Vermiform appendix (tissue), 1 donor: ENCODE measurements around a stretch of chr20.

DNA sequence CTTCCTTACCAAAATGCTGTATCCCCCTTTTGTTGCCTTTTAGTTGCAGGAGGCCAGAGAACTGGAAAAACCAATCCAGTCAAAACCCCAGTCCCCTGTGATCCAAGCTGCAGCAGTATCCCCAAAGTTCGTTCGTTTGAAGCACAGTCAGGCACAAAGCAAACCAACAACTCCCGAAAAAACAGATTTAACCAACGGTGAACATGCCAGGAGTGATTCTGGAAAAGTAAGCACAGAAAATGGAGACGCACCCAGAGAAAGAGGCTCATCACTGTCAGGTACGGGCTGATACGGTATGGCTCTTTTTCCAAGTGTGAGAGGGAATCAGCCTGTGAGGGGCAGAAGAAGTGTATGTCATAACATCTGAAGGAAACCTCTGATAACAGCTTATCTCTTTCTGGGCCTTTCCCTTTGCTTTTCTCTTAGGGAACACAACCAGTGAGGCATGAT is 32.0 kb downstream of the ARFGEF2 start:
- PRO-cap, result no peak

DNA sequence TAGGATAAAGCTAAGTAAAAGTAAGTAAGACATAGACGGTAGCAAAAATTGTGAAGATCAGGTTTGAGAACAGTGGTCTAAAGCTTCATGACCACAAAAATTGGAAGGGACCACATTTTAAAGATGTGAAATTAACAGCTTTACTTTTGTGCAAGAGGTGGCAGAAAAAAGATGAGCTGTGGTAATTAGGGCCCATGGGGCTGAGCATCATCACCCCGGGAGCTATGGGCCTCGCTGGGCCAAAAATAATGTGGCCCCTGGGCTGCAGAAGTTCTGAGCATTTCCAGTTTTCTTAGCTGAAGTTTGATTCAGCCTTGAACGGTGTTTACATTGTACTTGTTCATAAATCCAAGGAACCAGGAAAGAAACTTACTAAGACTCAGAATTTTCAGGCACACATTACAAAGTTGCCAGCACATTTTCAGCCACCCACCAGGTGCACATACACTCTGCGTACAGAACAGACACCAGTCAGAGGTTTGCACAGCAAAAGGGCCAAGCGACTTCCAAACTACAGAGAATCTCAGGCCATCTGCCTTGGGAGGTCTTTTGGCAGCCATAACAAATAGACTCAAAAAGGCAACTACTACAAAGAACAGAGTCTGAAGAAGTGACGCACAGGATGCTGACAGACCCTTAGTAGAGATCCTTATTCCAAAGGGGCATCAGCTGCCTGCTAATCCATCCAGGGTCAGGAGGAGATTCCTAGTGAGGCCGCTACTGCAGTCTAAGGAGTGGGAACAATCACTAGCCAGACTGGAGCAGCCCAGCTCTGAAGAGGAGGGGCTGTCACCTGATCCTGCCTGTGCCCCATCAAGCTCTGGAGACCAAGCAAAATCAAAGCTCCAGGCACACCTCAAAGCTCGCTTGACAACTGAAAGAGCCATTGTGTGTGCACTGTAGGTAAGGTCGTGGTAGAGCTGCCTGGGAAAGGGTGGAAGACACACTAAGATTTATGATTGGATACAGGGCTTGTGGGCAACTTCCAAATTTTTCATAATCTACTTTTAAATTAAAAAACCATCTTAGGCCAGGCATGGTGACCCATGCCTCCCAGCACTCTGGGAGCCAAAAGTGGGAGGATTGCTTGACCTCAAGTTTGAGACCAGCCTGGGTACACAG is 57.9 kb downstream of the CSE1L start:
- PRO-cap, result no peak

GRCh38 chr20:49230572-49231245 is 11.5 kb downstream of the DDX27 start:
- PRO-cap, result no peak

DNA sequence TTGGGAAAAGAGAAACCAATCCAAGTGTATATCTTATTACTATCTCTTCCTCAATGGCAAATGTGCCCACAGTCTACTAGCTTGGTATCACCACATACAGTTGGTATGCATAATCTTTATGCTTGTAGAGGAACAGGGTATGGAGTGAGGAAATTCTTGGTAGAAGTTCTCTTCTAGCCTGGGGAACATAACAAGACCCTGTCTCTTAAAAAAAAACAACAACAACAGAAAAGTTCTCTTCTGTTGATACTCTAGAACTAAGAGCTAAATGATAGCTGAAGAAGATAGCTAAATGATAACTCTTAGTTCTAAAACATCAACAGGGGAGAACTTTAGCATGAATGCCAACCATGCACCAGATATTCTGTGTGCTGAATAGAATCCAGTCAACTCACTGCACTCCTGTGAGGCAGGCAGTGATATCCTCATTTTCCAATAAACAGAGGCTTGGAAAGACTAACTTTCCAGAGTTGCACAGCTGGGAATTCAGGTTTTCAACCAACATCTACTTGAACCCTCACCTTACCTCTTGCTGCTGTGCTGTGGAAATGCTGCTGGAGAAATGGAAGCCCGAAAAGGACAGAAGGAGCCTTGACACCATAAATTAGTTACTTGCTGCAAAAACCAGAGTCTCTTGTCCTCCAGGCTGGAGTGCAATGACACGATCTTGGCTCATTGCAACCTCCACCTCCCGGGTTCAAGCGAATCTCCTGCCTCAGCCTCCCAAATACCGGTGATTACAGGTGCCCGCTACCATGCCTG is 25.0 kb downstream of the DDX27 start:
- PRO-cap, result no peak

DNA sequence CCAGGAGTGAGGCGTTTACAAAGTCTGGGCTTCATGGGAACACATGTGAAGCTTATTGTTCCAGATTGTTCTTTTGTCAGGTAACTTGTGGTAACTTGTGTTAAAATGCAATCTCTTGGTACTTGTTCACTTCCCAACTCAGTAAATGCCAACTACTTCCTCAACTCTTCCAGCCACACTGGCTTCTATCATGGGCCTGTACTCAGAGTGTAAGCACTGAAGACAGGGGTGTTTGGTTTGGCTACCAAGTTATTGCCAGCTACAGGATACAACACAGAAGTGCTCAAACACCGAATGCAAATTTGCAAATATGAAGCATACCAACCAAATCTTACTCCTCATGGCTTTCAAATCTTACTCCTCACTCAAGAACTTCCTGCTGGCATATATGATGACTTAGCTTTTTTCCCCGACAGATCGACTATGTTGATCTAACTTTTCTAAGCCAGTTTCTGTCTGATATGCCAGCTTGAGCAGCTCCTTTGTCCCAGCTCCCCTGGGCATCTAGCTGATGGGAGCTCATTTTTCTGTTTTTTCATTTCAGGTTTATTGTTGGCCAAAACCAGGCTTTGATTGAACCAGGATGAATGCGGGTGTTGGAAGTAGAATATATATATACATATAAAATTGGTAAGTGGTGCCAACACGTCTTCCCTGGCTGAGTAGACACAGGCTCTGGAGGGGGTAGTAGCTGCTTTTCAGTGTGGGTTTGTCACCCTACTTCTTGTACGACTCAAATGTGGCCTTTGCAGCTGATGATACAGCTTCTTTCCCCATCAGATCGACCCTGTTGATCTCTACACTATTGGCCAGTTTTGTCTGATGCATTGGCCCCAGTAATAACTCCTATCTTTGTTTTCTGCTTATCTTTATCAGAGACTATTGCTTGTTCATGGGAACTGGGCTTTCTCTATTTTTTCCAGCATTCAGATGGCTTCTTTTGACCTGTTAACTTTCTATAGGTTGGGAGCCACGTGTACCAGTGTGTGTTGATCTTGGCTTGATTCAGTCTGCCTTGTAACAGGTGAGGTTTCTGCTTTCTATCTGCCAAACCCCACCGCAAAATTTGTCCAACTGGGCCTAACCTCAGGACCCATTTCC is 2.4 kb upstream of the ZNFX1 start:
- PRO-cap, result no peak

- PRO-cap, result no peak
These were observed 3.5 kb upstream of the ZNFX1 start for GRCh38 chr20:49281042-49282172.

DNA sequence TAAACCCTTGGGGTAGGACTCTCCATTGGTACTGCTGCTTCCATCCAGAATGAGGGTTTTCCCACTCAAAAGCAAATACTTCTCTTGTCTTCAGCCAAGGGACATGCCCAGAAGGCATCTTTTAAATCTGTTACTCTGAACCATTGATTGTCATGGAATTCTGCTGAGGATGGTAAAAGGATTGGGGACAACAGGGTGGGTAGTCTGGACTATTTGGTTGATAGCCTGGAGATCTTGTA is 6.2 kb upstream of the ZNFX1 start:
- PRO-cap, result no peak

DNA sequence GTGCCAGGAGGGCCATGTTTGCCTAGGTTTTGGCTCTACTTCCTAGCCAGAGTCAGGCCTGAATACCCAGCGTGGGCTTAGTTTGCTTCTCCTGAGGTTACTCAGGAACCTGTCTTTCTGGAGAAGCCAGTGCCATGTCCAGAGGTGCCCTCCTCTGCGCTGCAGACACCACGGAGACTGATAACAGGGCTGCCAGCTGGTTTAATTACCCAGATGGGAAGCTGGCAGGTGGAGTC is 29.0 kb upstream of the ZNFX1 start:
- PRO-cap, result no peak

- PRO-cap, result no peak
These were observed 82.5 kb upstream of the ZNFX1 start for GRCh38 chr20:49360399-49360628.

- PRO-cap, result no peak
These were observed 91.7 kb upstream of the ZNFX1 start for GRCh38 chr20:49369315-49370160.

DNA sequence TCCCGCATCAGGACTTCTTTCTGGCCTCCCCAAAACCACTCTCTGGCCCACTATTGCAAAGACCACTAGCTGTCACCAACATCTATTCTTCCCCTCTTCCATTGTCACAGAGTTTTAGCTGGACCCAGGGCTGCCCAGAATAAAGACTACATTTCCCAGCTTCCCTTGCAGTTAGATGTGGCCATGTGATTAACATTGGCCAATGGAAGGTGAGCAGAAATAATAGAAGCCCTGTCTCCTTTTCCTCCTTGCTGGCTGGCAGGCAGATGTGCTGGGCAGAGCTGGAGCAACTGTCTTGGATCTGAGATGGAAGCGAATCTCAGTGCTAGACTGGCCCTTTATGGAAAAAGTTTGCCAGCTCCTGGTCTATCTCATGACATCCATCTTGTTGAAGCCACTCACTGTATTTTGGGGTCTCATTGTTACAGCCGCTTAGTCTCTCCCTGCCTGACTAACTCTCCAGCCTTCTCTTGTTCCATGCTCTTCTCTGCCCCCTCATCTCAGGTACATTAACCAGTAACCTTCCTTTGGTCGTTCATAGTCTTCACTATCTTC is 96.9 kb downstream of the KCNB1 start:
- PRO-cap, result no peak

- PRO-cap, result no peak
These were observed 940 bp upstream of the KCNB1 start for GRCh38 chr20:49483278-49483938.

DNA sequence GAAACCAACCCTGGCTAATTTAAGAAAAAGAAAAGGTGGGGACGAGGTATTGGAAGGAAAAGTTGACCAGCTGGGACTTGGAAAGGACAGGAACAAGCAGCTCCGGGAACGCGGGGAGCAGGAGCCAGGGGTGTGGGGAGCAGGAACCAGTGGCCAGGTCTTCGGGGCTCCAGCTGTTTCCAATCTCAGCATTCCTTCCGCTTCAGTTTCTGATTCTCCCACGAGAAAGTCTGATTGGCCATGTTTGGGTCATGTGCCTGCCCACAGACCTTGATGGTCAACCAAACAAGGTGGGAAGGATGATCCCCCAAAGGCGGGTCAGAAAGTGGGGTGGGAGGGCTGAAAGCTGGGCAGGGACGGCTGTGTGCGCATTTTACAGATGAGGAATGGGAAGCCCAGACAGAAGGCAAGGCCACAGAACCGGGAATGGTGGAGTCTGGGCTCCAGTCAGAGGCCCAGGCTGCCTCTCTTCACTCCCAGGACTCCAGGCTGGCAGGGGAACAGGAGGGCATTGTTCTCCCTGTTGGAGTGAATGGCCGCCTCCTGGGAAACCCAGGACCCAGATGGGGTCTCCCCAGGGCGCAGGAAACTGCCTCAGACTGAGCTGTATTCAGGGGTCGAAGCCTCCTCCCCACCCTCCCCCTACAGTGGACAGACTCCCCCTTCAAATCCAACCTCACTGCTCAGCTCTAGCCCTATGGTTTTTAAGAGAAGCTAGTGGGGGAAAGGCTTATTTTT is 12.1 kb upstream of the PTGIS start:
- PRO-cap, result no peak

GRCh38 chr20:49591054-49591601 is 23.2 kb upstream of the PTGIS start:
- PRO-cap, result no peak

DNA sequence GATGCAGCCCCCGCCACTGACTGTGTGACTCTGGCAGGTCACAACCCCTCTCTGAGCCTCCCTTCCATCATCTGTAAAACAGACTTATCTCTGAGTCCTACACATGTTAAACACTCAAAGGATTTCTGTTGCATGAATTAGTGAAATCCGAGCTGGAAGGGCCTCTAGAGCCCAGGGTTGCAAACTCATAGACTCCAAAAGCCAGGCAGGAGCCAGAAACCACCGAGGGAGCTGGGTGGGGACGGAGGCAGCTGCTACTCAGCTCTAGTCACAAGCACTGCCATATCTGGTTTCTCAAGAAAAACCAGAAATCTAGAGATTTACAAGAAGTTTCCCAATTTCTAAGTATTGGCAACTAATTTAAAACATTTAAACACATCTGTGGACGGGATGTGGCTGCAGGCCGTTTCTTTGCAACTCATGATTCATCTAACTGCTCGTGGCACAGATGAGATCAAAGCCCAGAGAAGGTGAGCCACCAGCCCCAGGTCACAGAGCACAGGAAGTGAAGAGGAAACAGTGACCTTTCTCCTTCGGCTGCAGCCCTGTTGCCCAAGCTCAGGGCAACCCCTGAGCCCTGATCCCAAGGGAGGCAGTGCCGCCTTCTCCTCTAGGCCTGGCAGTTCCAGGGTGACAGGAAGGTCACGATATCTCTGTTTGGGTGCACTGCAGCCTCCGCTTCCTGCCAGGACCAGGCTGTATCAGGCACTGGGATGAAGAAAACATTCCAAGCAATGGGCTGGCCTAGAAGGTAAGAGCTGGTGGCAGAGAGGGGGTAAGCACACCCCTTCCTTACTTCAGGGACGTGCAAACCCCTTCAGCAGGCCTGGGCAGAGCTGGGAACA is 26.4 kb upstream of the PTGIS start:
- PRO-cap, result no peak

GRCh38 chr20:49659980-49660536 is 53.6 kb downstream of the B4GALT5 start:
- PRO-cap, result no peak

- PRO-cap, result no peak
These were observed 12.3 kb downstream of the B4GALT5 start for GRCh38 chr20:49701277-49701791.

DNA sequence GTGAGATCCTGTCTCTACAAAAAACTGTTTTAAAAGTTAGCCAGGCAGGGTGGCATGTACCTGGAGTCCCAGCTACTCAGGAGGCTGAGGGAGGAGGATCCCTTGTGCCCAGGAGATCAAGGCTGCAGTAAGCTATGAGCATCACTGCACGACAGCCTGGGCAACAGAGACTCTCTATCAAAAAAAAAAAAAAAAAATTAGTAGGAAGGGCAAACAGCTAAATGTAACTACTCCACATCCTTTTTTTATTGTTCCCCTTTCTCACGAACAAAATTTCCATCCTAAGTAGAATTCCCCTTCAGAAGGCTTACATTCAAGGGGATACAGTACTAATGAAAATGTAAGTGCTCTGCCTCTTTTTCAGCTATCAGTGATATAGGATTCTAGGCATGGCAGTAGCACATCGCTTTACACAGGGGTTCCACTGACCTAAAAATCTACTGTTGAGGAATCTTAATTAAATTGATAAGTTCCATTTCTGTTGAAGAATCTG is 2.7 kb downstream of the B4GALT5 start:
- PRO-cap, result no peak

DNA sequence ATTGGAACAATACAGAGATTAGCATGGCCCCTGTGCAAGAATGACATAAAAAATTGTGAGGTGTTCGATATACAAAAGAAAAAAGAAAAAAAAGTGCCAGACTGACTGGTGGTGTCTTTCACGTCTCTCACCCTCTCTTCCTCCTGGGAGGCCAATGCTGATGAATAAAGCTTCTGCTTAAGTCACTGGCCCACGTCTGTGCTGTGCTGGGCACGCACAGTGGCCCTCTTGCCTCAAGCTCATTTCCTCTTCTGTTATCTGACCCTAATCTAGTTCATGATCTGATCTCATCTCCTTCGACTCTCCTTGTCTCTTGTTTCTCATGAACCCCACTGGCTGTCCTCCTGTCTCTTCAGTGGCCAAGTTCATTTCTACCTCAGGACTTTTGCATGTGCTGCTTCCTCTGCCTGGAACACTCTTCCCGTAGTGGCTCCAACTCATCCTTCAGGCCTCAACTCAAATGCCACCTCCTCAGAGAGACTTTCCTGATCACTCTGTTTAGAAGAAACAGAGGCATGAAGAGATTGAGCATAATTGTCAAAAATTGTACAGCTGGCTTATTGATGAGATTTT is 17.7 kb upstream of the SLC9A8 start:
- PRO-cap, result bidirectional peak, plus-strand start at position 302 of the sequence, minus-strand start at position 138 of the sequence

- PRO-cap, result no peak
These were observed 42.2 kb downstream of the SLC9A8 start for GRCh38 chr20:49854903-49855125.